Diencephalon (tissue), 2 donors: ENCODE measurements around a stretch of chr2.

GRCh38 chr2:216637051-216637497 is 3.9 kb downstream of the IGFBP2 start:
- RAMPAGE, long total RNA = no peak

DNA sequence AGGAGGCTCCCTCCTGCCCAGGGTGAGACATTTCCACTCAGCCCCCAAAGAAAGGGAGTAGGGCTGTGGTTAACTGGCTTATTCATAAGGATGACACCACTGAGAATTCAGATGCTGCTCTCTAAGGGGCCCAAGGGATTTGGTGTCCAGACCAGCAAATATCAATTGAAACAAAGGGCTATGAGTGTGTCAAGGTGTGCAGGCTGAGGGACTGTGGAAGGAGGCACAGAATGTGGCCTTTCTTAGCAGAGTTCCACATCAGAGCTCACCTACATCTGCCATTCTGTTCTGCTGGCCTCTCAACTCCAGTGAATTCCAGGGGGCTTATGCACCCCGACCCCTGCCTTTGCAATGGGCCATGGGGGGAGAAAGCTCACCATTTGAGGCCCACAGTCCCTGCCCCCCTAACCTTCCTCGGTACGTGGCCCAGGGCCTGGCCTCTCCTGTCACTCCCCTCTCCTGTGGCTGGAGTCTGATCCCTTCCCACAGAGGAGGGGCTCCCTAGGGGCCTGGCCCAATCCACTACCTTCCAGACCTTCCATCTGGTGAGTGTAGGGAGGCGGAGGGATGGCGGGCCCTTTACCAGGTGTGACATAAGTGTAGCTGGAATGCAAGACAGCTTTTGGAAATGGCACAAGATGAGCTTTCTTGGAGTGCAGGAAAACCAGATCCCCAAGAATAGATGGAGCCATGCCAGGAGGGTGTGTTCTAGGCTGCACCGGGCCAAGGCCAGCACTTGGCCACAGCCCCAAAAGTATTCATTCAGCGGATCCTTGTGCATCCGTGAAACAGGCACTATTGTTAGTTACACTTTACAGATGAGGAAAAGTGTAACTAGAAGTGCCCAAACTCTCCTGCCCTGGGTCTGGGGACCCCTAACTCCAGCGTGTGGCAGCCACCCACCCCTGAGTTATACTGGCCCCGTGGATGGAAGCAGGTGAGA is 30.2 kb downstream of the IGFBP5 start:
- RAMPAGE, long total RNA = no peak

GRCh38 chr2:216672341-216673263 is 22.7 kb downstream of the IGFBP5 start:
- RAMPAGE, long total RNA = no peak

DNA sequence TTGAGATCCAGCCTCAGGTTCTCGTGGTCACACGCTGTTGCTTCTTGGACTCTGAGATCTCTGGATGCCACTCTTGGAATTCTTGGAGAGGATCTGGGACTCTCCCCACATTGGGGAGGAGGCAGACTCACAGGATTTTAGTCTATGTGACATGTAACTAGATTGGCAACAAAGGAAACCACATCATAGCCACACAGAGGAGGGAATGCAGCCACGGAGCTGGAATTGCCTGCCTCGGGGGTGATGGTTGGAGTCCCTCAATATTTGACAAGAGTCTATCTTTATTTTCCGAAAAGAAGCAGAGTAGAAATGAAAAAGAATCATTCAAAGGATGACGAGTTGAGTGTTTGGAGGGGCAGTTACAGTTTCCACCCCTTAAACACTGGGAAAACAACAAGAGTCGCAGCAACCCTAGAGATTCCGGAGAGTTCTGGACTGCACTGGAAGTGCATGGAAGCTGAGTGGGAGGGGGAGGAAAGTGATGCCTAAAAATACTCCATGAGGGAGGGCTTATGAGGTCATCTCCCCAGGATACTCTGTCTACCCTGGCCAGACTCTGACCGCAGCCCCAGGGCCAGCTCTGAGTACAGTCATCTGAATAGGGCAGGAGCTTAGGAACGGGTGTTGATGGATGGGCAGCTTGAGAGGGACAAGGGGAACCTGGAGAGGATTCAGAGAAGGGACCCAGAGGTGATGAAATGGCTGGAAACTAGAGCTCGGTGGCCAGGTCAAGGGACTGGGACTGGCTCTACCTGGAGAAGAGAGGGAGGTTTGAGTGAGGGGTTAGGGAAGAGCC is 79.1 kb upstream of the IGFBP5 start:
- RAMPAGE, long total RNA = no peak

- RAMPAGE, long total RNA = no peak
Measured at GRCh38 chr2:216810453-216810961, 49.4 kb downstream of the TNP1 start.

DNA sequence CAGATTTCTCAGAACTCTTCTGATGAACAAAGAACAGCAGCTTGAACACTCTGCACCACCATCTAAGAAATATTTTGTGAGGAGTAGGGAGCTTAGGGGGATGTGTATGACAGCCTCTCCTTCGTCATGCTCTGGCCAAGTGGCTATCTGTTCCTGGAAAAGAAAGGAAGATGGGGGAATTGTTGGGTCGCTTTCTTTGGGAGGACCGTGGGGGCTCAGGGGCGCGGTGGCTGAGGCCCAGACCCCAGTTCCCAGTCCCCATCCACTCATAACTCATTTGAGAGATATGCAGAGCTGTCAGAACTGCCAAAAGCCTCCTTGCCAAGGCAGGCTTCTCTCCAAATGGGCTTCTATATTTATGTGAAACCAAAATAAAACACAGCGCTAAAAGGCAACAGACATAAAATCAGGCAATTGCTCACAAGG is 114.7 kb upstream of the TNP1 start:
- RAMPAGE, long total RNA = no peak

DNA sequence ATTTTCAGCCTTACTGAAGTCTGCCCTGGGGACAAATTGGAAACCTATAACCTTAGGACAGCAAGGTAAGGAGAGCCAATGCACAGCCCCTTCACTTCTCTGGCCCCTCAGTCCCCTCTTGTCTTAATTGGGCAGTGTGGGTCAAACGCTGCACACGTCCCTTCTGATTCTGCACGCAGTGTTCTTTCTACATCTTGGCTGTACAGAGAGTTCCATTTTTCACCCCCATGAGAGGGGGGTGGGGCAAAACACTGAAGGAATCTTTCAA is 389.9 kb upstream of the TNP1 start:
- RAMPAGE, long total RNA = no peak

- RAMPAGE, long total RNA = no peak
Measured at GRCh38 chr2:217412395-217412597, 552.4 kb upstream of the TNP1 start.

DNA sequence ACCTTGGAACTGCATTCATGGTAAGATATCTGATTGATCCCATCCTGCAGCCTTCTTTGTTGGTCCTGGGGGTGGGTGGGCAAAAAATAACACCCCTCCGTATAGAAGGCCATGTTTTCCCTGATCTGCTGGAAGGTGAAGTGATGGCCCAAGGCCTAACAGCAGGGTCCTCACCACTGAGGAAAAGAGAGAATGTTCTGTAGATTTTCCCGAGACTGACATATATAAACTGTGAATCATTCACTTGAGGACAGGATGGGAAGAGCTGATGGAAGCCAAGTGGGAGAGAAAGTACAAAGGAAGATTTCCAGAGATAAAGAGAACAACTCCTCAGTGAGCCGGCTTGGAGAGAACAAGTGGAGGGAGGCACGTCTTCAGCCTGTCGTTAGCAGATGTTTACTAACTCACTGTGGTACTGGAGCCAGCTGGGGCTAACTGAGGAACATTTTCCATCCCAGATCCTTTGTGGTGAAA is 552.8 kb upstream of the TNP1 start:
- RAMPAGE, long total RNA = no peak

GRCh38 chr2:217631980-217632569 is 370.7 kb downstream of the TNS1 start:
- RAMPAGE, long total RNA = no peak

- RAMPAGE, long total RNA = no peak
Measured at GRCh38 chr2:217650685-217651523, 351.9 kb downstream of the TNS1 start.

DNA sequence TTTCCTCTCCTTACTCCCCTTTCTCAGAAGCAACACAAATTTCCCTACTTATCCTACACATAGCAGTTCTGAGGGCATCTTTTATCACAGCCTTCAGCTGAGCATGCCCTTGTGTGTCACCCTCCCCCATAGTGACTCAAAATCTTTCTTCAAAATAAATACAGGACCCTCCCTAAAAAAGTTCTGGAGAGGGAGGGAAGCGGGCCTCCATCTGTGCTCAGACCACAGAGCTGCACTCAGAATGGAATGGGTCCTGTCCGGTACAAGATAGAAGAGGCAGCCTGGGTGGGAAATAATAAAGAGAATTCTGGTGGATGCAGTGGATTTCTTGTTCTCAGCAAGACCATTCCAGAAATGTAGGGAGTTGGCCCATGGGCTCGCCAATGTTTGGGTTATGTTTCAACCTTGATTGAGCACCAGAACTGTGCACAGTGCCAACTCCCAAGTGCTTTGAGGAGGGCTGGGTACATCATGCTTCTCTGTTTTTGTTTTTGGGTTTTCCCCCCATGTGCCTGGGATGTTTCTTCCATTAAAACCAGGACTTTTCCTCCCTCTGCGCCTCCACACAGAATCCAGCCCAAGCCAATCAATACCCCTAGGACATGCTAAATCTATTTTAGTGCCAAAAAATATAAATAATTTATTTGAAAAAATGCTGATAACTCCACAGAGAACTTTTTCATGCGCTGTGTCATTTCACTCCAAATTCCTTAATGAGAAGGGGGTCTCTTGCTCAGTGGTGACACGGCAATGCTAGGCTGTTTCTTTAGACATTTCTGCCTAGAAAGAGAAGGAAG is 304.1 kb downstream of the TNS1 start:
- RAMPAGE, long total RNA = no peak

DNA sequence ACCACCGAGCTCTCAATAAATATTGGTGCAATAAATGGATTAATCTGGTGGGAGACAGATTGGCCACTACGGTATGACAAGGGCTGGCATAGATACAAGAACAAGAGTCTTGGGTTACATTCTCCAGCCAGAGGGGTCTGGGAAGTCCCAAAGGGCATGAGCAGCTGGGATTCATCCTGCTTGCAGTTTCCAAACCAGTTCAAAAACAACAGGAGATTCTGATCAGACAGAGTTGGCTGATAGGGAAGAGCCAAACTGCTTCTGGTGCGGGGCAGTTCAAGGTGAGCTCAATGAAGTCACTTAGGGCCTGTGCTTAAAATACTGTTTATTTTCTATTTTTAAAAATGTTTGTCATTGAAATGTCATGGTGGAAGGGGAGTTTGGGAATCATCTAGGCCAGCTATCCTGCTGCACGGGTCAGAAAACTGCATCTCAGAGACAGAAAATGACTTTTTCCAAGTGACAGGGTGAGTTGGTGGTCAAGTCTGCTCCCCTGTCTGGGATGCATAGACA is 266.8 kb downstream of the TNS1 start:
- RAMPAGE, long total RNA = no peak

- RAMPAGE, long total RNA = no peak
Measured at GRCh38 chr2:217801035-217801672, 201.6 kb downstream of the TNS1 start.

DNA sequence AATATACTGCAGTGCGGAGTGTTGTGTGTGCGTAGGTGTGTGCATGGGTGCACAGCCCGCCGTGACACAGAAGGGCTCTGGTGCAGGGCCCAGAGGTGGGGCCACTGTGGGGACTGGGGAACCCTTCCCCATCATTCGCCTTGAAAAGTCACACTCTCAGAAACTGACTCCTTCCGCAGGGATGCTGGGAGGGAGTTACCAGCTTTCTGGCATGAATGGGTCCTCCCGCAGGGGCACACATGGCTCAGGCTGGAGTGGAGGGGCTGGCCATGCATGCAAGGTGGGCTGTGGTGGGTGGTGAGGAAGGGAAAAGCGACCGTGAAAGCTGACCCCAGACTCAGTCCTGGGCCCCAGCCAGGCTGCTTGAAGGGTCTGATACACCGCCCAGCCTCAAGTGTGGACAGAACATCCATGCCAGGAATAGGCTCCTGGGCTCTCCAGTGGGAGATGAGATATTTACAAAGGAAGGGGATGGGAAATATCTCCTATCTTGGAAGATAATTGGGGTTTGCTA is 201.1 kb downstream of the TNS1 start:
- RAMPAGE, long total RNA = no peak

DNA sequence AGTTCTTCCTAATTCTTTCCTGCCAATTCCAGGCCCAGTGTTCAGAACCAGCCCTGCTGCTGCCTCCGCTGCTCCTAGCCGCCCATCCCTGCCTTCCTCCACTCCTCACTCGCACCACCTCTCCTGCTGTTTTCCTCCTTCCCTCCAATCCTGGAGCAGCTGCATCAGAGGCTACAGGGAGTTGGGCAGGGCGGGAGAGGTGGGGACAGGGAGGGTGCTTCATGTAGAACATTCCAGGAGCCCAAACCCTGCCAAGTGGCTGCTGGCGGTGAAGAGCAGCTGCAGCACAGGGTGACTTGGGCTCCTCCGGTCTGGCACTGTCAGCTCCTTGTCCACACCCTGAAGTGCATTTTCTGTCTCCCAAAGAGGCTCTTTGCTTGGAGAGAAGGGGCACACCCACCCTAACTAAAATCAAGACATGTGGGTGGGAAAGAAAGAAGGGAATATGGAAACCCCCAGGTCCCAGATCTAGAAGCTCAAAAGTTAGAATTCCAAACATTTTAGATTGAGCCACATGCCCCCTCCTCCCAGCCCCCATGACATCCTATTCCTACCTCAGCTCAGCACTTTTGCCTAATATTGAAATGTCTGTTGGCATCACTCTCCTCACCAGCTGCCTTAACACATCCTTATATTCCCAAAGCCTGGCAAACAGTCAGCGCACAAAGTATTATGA is 176.1 kb downstream of the TNS1 start:
- RAMPAGE, long total RNA = no peak

- RAMPAGE, long total RNA = no peak
Measured at GRCh38 chr2:217828469-217828977, 174.3 kb downstream of the TNS1 start.

DNA sequence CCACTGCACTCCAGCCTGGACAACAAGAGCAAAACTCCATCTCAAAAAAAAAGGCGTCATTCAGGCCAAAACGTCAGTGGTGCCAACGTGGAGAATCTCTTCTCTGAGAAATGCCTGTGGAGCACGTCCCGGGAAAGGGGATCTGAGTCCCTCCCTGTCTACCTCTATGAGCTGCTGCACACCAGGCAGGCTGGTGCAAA is 173.6 kb downstream of the TNS1 start:
- RAMPAGE, long total RNA = no peak

DNA sequence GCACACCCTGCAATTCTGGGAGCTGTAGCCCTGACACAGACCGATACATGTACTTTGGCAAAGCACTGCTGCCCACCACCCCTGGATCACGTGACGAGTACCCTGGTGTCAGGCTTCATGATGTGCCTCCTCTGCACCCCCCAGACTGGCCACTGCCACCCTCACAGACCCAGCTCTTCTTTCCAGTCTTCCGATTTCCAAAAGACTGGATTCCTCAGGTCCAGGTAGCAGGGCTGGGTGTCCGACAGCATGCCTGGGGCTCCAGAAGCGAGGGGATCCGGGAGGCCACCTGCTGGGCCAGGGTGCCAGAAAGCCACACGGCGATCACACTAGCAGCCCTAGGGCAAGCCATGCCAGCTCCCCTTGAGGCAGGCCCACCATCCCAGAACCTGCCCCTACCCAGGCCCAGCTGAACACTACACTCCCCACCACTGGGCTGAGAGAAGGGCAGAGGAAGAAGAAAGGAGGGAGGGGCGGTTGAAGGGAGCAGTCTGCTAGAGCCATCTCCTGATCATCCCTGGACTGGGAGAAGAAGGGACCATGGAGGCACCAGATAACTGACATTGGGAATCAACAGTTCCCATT is 163.1 kb downstream of the TNS1 start:
- RAMPAGE, long total RNA = no peak

GRCh38 chr2:217841661-217841955 is 161.2 kb downstream of the TNS1 start:
- RAMPAGE, long total RNA = no peak